Liver (tissue), 9 donors: Measurements from ENCODE around the gene EXOC7.

- PRO-cap, 5 experiments = no peak in any of the 5 experiments
- RAMPAGE, long total RNA, 2 experiments = no peak in any of the 2 experiments
- RRBS = no CpG with 5 or more reads among the region's 14 CpGs
Measured at GRCh38 chr17:75638784-75639303, 5.6 kb downstream of the SMIM5 start.

DNA sequence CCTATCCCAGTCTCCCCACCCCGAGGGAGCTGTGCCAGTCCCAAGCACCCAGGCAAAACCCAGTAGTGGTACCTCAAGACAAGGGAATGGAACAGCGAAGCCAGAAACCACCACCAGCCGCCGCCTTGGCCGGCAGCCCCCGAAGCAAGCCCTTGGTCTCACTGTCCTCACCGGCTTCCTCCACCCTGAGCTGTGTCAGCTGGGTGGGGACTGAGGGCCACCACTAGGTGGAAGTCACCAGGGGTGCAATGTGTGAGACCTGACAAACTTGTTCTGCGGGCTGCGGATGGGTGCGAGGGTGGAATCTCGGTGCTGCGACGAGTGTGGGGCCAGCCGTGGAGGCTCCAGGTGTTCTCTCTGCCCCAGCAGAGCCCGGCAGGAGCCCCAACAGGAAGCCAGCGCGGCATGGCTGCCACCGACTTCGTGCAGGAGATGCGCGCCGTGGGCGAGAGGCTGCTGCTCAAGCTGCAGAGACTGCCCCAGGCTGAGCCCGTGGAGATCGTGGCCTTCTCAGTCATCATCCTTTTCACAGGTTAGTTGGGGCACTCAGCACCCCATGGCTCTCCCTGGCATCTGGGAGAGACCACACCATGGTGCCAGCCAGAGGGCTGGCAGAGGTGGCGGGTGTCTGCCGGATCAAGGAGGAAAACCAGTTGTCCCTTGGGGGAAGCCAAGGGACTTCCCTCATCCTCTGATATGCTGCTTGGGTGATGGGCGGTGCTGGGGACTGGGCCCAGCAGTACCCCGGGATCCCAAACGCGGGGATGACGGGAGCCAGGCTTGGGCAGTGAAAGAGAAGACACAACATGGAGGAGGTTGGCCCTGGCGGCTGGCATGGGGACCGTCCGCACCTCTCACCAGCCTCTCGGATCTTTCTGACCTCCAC, 6.0 kb upstream of the SMIM6 start:
- PRO-cap, 5 experiments = no peak in any of the 5 experiments
- RAMPAGE, long total RNA, 2 experiments = no peak in any of the 2 experiments
- RRBS = 100% methylated on average over 2 of the region's 36 CpGs

GRCh38 chr17:75683367-75684177, 16.4 kb downstream of the SAP30BP start:
- PRO-cap, 5 experiments = no peak in any of the 5 experiments
- RAMPAGE, long total RNA, 2 experiments = no peak in any of the 2 experiments
- RRBS = no CpG with 5 or more reads among the region's 6 CpGs

GRCh38 chr17:75684178-75685491, 17.5 kb downstream of the SAP30BP start:
- PRO-cap, 5 experiments = no peak in any of the 5 experiments
- RAMPAGE, long total RNA, 2 experiments = no peak in any of the 2 experiments
- RRBS = no CpG with 5 or more reads among the region's 18 CpGs

DNA sequence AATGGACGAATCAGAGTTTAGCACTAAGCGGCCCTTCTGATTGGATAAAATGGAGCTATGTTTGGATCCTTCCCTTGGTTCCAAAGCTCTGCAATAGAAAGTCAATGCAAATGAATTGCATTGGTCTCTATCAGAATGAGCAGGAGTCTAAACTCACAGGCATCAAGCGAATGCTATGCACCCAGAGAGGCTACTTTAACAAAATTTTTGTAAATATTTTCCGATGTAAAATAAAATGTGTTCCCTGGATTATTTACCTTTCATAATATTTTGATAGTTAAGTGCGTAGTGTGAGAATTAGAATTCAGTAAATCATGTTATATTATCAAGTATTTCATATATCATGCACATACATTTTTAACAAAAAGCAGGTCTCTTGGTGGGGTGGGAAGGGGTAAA, 431 bp upstream of the H3-3B start:
- PRO-cap, 5 experiments = peak in 4 of 5 experiments; most common plus-strand start position 77 of the sequence (in 2)
- RAMPAGE, long total RNA, 2 experiments = no peak in any of the 2 experiments
- RRBS = no CpG with 5 or more reads among the region's 5 CpGs

DNA sequence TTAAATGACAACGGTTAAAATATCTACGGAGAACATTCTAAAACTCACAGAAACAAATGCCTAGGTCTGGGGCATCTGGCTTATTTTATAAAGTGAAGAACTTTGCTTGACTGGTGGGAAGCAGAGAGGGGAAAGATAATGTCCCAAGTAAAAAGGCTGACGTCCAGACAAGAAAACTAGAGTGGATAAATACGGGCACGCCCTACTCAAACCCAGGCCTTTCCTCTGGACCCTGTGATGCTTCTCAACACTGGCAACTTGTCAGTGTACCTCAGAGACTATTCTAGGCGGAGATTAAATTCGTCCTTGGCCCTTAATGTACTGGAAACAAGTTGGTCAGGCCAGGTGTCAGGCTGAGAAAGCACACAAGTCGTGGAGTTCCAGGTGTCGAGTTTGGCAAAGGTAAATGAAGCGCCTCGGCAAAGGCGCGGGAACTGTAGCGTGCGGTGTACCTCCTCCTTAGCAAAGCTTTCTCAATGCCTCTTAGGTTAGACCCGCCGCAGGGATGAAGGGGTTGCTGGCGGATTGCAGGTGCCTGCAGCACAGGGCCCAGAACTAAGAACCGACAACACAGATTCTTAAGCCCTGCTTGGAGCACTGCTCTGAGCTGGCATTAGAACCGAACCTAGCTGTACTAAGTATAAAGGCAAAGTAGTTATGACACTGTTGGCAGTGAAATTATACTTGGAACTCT, 665 bp upstream of the UNK start:
- PRO-cap, 5 experiments = no peak in any of the 5 experiments
- RAMPAGE, long total RNA, 2 experiments = no peak in any of the 2 experiments
- RRBS = no CpG with 5 or more reads among the region's 20 CpGs

GRCh38 chr17:75836546-75836920, 7.7 kb downstream of the UNC13D start:
- PRO-cap, 5 experiments = no peak in any of the 5 experiments
- RAMPAGE, long total RNA, 2 experiments = no peak in any of the 2 experiments
- RRBS = 89% methylated on average over 4 of the region's 10 CpGs

- PRO-cap, 5 experiments = peak in 2 of 5 experiments; most common plus-strand start chr17:75876834 (in 2); most common minus-strand start chr17:75876746 (in 1)
- RAMPAGE, long total RNA, 2 experiments = no peak in any of the 2 experiments
- RRBS = no CpG with 5 or more reads among the region's 7 CpGs
Measured at GRCh38 chr17:75876628-75876970, 1.8 kb downstream of the TRIM47 start.

GRCh38 chr17:76079960-76081146, 1.4 kb downstream of the ZACN start:
- PRO-cap, 5 experiments = peak in 1 of 5 experiments; most common minus-strand start chr17:76080156 (in 1)
- RAMPAGE, long total RNA, 2 experiments = no peak in any of the 2 experiments
- RRBS = 6% methylated on average over 3 of the region's 28 CpGs

- PRO-cap, 5 experiments = no peak in any of the 5 experiments
- RAMPAGE, long total RNA, 2 experiments = no peak in any of the 2 experiments
- RRBS = 93% methylated on average over 3 of the region's 22 CpGs
Measured at GRCh38 chr17:76081147-76081891, 2.3 kb downstream of the ZACN start.

- PRO-cap, 5 experiments = peak in 5 of 5 experiments; most common plus-strand start chr17:76103871 (in 3); most common minus-strand start chr17:76103754 (in 5)
- RAMPAGE, long total RNA, 2 experiments = start-site peak on the minus strand in 1 of 2 experiments, at chr17:76103714-76103747 at its widest, 26 to 119 reads per replicate
- RRBS = 3% methylated on average over 6 of the region's 54 CpGs
Measured at GRCh38 chr17:76103584-76104443, at the start of gene EXOC7. TSS of gene EXOC7 (minus strand) at chr17:76103787.

GRCh38 chr17:76137777-76139071, 2.8 kb downstream of the FOXJ1 start:
- PRO-cap, 5 experiments = no peak in any of the 5 experiments
- RAMPAGE, long total RNA, 2 experiments = no peak in any of the 2 experiments
- RRBS = 66% methylated on average over 9 of the region's 56 CpGs

GRCh38 chr17:76179596-76180353, 38.7 kb upstream of the FOXJ1 start:
- PRO-cap, 5 experiments = no peak in any of the 5 experiments
- RAMPAGE, long total RNA, 2 experiments = no peak in any of the 2 experiments
- RRBS = no CpG with 5 or more reads among the region's 4 CpGs

DNA sequence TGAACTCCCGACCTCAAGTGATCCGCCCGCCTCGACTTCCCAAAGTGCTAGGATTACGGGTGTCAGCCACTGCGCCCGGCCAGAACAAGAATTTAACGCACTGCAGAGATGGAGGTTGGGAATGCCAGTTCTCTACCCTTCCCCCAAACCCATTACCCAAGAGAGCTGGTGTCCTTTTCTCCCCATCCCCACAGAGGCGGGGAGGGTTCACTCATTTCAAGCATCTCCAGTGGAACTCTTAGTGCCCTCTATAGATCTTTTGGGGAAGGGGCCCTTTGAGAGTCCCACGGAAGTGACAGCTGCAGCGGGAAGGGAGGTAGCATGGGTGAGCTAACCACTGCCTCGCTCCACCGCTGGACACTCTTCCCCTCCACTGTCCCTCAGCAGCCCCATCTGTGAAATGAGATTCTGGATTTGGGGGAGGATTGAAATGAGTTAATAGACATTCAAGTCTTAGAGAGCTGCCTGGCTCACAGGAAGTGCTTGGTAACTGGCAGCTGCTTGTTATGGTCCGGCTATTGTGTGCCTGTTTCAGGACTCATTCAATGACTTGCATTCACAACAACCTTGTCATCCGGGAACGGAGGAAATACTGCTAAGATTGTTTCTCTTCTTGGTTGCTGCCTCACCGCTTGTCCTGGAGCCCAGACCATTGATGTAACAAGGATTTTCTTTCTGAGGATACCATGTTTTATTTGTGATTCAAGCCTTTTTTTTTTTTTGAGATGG, 3.4 kb upstream of the UBALD2 start:
- PRO-cap, 5 experiments = no peak in any of the 5 experiments
- RAMPAGE, long total RNA, 2 experiments = no peak in any of the 2 experiments
- RRBS = 61% methylated on average over 2 of the region's 17 CpGs

- PRO-cap, 5 experiments = no peak in any of the 5 experiments
- RAMPAGE, long total RNA, 2 experiments = no peak in any of the 2 experiments
- RRBS = 88% methylated on average over 9 of the region's 41 CpGs
Measured at GRCh38 chr17:76273211-76274232, 8.4 kb downstream of the UBALD2 start.

- PRO-cap, 5 experiments = no peak in any of the 5 experiments
- RAMPAGE, long total RNA, 2 experiments = no peak in any of the 2 experiments
- RRBS = no CpG with 5 or more reads among the region's 6 CpGs
Measured at GRCh38 chr17:76357476-76358003, 3.8 kb upstream of the PRPSAP1 start.

GRCh38 chr17:76519357-76519823, 18.1 kb downstream of the CYGB start:
- PRO-cap, 5 experiments = no peak in any of the 5 experiments
- RAMPAGE, long total RNA, 2 experiments = no peak in any of the 2 experiments
- RRBS = no CpG with 5 or more reads among the region's 9 CpGs

DNA sequence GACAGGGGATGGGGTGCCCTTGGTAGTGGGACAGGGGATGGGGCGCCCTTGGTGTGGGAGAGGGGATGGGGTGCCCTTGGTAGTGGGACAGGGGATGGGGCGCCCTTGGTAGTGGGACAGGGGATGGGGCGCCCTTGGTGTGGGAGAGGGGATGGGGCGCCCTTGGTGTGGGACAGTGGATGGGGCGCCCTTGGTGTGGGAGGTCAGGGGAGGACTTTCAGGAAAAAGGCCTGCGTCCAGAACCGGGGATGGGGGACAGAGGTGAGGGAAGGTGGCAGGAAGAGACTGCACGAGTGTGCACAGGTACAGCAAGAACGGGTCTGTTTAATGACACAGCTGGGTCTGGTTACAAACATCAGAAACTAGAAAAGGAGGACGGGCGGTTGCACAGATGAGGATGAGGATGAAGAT, 10.5 kb downstream of the CYGB start:
- PRO-cap, 5 experiments = no peak in any of the 5 experiments
- RAMPAGE, long total RNA, 2 experiments = no peak in any of the 2 experiments
- RRBS = no CpG with 5 or more reads among the region's 11 CpGs

DNA sequence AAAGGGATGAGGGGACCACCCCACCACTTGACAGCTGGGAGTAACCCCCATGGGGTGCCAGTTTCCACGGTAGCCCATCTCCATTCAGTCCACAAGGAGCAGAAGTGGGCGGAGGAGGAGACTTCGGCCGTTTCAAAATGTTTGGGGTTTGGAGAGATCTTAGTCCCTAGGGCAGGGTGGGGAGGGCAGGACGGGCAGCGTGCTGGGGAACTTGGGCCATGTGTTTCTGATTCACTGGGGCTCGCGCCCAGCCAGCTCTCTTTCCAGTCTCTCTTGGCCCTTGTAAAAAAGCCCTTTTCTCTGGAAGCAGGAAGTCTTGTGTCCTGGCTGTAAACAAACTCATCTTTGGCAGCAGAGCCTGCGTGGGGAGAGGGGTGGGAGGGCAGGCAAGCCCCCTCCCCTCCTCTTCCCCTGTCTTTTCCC, 8.2 kb downstream of the CYGB start:
- PRO-cap, 5 experiments = no peak in any of the 5 experiments
- RAMPAGE, long total RNA, 2 experiments = no peak in any of the 2 experiments
- RRBS = no CpG with 5 or more reads among the region's 9 CpGs

DNA sequence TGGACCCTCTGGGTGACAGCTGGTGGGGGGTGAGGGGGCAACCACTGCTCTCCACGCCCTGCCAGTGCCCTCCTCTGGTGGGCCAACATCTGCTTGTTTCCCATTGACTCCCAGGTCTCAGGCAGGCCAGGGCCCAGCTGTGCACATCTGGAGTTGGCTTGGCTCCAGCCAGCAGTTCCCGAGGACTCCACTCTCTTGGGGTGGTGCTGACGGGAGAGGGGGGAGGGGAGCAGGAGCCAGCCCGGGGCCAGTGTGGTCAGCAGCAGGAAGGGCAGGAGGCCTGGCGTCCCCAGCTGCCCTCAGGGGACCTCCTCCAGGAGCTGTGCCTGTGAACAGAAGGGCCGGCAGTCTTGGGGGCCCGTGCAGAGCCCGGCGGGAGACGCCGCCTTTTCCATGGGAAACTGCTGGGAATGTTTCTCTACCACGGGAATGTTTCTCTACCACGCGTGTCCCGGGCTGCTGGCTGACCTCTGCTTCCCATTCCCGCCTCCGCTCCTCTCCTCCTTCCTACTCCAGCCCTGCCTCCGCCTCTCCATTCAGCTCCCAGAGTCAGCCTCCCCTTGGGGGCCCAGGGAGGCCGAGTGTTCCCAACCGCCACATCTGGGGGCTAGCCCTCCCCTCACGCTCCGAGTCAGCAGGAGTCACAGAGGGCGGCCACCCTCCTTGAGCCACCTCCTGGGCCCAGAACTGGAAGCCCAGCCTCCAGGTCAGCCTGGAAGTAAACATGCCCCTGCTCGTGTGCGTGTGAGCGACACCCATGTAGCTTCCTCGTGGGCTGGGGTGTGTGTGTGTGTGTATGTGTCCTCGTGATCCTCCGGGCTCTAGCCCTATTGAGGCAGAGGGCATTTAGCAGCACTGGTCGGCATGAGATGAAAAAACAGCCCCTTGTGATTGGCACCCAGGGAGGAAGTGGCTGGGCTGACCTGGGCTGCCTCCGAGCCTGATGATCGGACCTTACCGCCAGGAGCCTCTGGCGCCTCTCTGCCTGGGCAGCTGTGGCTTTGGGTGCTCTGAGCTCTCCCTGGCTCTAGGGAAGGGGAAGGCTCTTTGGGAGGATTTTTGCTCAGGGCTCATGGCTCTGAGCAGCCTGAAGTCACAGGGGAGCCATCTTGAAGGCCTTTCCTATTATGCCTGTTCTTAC, 7.4 kb downstream of the CYGB start:
- PRO-cap, 5 experiments = peak in 1 of 5 experiments; most common plus-strand start position 950 of the sequence (in 1); most common minus-strand start position 689 of the sequence (in 1)
- RAMPAGE, long total RNA, 2 experiments = no peak in any of the 2 experiments
- RRBS = 27% methylated on average over 10 of the region's 34 CpGs